M059J (cell line): ENCODE results near the gene IRF2BP1.

DNA sequence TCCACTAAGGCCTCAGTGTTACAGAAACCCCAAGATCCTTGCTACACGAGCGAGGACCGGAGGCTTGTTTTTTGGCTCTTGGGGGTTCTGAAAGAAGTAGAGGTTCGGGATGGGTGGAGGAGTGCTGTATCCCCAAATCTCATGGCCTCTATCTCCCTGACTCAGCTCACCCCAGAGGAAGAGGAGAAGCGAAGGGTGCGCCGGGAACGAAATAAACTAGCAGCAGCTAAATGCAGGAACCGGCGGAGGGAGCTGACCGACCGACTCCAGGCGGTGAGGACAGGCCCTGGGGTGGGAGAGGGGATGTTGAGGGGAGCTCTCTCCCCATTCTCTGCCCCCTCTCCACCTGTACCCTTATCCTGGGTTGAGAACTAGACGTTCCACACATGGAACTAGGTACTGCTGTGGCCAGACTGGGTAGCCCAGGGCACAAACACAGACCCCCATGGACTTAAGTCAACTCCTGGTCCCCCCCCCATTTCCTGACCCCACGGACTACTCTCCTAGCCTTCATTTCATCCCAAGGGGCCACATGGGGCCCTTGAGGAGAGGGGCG lies 3.3 kb downstream of the FOSB start:
- RAMPAGE, long total RNA: no peak

DNA sequence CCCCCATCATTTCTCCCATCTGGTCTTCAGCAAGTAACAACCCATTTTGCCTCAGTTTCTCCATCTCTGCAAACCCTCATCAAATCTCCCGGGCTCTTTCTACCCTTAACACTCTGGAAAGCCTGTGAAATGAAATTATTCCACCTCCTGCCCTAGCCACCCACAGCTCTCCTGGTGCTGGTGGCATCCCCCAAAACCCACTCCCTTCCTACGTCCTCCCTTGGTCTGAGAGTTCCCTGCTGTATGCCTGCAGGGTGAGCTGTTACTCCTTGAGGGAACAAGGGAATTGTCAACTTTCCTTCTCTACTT lies 3.7 kb downstream of the FOSB start:
- RAMPAGE, long total RNA: no peak

- RAMPAGE, long total RNA: no peak
Measured at GRCh38 chr19:45478356-45479430, 10.9 kb downstream of the FOSB start.

- RAMPAGE, long total RNA: no peak
Measured at GRCh38 chr19:45505870-45506385, 1.4 kb upstream of the VASP start.

GRCh38 chr19:45506386-45506665 lies 953 bp upstream of the VASP start:
- RAMPAGE, long total RNA: no peak

DNA sequence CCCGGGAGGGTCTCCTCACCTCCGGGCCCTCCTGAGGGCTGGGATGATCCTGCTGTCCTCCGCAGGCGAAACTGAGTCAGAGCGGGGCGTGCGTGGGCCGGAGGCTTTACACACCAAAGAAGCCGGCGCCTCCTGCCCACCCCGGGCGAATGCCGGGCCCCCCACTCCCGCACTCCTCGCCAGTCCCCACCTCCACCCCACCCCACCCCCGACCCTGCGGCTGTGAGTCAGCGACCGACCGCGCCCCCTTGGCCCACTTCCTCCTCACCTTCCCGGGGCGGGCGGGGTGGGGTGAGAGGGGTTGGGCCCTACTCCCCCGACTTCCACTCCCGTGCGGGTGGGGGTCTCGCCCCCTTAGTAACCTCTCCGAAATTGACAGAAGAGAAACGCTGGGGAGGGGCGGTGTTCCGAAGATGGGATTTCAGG lies 600 bp upstream of the VASP start:
- RAMPAGE, long total RNA: no peak

GRCh38 chr19:45509707-45509936 lies 2.3 kb downstream of the VASP start:
- RAMPAGE, long total RNA: no peak

DNA sequence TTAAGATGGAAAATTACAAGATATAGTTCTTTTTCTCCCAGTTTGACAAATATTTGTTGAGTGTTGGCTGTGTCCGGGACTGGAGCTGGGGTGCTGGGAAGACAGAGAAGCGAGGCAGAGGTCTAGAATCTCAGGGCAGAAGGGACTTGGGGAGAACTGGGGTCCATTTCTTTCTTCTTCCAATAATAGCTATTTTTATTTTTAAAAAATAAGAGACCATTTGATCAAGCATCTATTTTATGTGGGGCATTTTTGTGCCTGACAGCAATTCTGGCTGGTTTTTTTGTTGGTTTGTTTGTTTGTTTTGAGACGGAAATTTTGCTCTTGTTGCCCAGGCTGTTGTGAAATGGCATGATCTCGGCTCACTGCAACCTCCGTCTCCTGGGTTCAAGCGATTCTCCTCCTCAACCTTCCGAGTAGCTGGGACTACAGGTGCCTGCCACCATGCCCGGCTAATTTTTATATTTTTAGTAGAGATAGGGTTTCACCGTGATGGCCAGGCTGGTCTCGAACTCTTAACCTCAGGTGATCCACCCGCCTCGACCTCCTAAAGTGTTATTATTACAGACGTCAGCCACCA lies 2.7 kb downstream of the VASP start:
- RAMPAGE, long total RNA: no peak

- RAMPAGE, long total RNA: no peak
Measured at GRCh38 chr19:45638186-45638807, 900 bp downstream of the EML2 start.

DNA sequence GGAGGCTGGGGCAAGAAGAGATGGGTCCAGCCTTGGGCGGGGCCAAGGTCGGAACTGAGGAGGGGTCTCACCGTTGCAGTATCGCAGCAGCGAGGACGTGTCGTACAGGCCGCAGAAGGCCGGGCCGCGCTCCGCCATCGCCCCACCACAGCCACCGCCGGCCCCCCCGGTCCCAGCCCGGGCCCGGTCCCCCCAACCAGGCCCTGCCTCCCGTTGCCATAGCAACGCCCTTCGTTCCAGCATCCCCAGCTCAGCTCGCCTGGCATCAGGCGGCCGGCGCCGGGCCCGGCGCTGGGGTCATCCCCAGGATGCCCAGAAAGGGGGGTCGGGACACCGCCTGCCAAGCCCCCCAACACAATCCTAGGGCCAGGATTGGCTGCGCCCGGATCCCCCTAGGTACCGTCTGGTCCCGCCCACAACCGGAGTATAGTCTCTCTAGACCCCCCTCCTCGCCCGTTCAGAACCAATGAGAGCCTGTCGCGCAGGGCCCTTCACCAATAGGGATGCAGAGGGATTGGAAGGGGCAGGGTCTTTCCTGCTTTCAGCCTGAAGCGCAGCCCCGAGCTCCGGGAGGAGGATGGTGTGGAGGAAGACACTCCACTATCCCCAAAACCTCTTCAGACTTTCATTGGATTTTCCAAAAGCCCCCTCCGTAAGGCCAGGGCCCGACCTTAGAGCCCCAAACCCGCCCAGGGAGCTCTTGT lies 6.2 kb upstream of the EML2 start:
- RAMPAGE, long total RNA: no peak

DNA sequence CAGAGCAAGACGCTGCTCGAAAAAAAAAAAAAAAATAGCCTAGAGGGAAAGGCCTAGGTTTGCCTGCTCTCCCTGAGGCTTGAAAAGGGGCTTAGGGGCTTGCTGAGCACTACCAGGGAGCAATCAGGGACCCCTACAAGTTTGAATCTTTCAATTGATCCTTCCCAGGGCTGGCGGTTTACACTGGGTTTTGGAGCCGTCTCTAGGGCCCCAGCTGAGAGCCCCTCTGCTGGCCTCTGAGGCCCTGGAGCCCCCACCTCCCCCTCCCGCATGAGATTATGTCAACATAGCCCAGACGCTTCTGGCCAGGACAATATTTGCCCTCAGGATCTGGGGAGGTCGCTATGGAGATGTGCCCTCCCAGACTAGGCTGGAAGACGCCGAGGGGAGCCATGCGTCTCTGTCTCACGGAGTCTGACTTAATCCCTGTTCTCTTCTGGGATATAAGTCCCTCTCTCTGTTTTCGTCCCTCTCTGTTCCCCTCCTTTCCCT lies 10.2 kb upstream of the GIPR start:
- RAMPAGE, long total RNA: no peak

- RAMPAGE, long total RNA: no peak
Measured at GRCh38 chr19:45718035-45718400, 12.7 kb downstream of the FBXO46 start.

GRCh38 chr19:45763911-45764649 lies 5.0 kb downstream of the SIX5 start:
- RAMPAGE, long total RNA: no peak

DNA sequence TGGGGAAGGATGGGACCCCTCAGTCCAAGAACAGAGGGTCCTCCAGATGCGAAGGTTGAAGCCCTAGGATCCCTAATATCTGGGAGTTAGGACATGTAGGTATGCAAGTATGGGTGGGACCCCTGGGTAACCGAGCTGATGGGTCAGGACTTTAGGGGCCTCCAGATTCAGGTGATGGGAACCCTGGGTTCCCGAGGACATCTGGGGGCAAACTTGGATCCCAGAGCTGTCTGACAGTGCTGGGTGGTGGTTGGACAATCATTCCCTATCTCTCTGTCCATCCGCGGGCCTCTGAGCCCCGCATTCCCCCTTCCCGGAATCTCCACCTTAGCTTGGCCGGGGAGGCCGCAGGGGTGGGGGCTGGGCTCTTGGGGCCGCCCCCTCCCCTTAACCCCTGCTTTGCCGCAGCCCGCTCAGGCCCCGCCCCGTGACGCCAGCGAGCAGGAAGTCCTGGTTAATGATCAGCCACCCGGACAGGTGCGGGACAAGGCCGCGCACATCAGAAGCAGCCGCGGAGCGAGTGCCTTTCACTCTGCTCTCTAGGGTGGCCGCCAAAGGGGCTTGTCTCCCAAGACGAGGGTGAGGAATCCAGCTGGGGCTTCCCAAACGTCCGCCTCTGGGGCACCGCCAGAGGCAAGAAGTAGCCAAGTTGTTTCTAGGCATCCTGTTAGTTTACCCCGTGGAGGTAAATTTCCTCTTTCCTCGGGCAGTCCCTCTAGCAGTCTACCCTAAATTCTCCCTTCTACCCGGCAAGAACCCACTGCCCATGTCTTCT lies 3.3 kb downstream of the IRF2BP1 start:
- RAMPAGE, long total RNA: no peak

DNA sequence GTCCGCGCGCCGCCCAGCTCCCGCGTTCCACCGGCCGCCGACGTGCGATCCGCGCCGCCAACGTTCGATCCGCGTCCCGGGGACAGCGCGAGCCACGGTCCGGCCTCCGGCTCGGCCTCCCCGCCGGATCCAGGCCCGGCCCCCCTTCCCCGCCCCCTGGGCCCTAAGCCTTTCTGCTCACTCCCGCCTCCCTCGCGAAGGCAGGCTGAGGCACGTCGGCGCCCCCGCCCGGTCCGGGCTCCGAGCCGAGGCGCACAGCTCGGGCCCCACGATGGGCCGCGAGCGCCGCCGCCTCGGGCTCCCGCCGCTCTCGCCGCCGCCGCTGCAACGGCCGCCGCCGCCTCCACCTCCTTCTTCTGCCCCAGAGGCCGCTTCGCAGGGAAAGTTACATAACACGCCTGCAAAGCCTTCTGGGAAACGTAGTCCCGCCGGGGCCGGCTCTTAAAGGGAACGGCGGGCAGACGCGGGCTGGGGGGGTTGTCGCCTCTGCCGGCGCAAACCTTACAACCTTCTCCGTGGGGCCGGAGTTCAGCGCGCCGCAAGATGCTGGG lies at the start of gene IRF2BP1:
Gene IRF2BP1 (minus strand): TSS at position 360 of the 551 bp plus-strand sequence.
- RAMPAGE, long total RNA: no peak

- RAMPAGE, long total RNA: no peak
Measured at GRCh38 chr19:46023154-46023632, 340 bp upstream of the PGLYRP1 start.

GRCh38 chr19:46192041-46192287 lies 37.6 kb upstream of the IGFL1 start:
- RAMPAGE, long total RNA: no peak

DNA sequence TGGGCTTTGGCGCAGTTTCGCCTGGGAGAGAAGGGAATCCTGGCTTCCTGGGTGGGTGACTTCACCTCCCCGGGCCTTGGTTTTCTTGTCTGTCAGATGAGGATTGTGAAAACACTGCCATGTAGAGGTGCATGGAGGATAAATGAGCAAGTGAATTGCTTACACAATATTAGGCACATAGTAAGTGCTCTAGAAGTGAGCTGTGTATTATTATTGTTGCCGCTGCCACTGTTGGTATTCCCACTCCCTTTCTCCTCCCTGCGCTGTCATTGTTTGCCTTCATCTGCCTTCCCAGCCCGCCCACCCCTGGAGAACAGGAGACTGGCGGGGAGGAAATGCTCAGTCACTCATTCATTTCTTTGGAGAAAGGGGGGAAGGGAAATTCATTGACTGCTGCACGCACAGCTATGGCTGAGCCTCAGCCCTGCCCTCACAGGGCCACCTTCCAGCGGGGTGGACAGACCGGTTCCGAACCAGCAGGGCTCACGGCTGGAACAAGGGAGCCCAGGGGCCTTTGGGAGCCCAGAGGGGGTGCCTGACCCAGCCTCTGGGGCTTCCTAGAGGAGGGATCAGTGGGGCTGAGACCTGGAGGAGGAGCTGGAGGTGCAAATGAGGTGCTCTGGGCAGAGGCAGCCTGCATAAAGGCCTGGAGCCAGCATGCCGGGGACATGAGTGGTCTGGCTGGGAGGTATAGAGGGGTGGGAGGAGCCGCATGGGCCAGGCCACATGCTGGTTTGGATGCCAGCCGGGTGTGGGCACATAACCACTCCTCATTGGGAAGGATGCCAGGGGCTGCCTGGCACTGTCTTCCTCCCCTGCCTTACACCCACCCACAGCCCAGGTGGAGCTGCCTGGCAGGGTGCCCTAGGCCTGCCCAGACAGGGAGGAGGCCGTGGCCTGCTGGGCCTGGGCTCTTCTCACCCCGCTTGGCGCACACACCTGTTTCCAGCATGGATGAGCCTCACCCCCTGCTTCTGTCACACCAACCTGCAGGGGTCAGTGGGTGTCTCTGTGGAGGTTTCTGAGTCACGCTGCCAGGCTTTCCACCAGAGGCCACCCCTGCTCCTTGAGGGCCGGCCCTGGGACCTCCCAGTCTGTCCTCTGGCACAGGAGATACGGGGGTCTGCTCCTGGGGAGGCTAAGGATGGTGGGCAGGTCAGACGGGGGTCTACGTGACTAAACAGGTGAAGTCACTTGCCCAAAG lies 26.8 kb downstream of the PPP5C start:
- RAMPAGE, long total RNA: no peak

GRCh38 chr19:46386876-46387314 lies 26.5 kb downstream of the CCDC8 start:
- RAMPAGE, long total RNA: no peak

- RAMPAGE, long total RNA: no peak
Measured at GRCh38 chr19:46404461-46404935, 8.9 kb downstream of the CCDC8 start.